Measurements from ENCODE around the genes MEN1, EHD1, SNX15, ZFPL1 and VPS51.

- PRO-cap, result bidirectional peak, plus-strand start at chr11:64810820, minus-strand start at chr11:64810687
CAGE:
- cytosol, long polyA plus RNA, result no peak
- long polyA plus RNA, result no peak
- nucleus, long polyA plus RNA, result no peak
Observed at GRCh38 chr11:64810271-64811325, at the start of gene MEN1. Gene MEN1 (minus strand): TSS chr11:64810551.

DNA sequence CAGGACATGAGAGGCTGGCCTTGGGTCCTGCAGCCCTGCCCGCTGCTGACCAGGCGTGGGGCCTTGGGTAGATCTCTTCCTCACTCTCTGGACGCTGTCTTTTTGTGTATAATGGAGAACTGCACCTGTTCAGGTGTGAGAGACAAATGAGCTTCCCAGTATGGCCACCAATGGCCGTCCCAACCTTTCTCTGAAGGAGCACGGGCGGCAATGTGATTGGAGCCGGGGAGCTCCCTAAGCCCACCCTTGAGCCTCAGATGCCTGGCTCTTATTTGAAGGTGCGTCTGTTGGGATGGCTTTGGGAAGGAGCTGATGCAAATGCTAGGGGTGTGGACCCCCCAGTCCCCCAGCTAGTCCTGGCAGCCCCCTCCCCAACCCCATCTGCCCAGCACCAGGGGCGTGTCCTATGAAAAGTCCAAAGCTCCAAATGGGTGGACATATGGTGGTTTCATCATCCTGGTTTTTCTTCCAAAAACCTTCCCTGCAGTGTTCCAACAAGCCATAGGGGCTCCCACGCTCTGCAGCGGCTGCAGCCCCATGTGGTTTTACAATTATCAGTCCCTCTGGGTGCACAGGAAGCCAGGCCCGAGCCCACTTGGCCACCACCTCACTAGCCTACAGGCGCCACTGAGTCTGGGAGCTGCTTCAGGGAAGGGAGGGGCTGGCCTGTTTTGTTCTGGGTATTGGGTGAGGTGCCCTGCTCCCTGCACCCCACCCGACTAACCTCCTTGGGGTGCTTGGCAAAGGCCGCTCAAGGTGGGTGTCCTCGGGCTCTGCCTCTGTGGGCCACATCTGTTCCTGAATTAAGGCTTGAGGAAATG lies 5.0 kb upstream of the CDC42BPG start:
- PRO-cap, result no peak
CAGE:
- cytosol, long polyA plus RNA, result no peak
- long polyA plus RNA, result no peak
- nucleus, long polyA plus RNA, result no peak

DNA sequence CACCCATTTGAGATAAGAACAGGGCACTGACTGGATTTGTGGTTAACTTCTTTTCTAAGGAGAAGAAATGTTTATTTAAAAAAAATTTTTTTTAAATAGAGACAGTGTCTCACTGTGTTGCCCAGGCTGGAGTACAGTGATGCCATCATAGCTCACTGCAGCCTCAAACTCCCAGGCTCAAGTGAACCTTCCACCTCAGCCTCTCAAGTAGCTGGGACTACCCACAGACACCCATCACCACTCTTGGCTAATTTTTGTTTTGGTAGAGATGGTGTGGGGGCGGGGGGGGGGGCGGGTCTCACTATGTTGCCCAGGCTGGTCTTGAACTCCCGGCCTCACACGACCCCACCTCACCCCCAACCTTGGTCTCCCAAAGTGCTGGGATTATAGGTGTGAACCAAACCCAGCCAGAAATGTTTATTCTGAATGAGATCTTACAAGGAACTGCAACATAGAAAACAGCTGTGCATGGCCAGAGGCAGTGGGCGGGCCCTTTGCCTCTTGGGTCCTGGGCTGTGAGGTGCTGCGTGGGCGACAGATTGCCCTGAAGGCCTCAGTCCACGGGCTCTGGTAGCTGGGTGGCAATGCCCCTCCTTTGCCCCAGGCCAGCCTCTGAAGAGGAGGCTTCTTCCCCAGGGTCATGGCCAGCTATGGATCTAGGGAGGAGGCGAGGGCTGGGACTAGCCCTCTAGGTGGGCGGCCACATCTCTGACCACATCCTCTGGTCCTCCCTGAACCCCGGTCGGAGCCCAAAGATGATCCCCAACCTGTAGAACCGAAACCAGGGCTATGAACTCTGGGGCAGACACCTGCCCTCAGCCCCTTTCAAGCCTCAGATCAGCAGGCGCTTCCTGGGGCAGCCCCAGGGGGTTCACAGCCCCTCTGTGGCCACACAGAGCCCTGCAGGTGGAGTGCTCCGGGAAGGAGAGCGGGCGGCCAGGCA lies 6.4 kb upstream of the CDC42BPG start:
- PRO-cap, result no peak
CAGE:
- cytosol, long polyA plus RNA, result no peak
- long polyA plus RNA, result no peak
- nucleus, long polyA plus RNA, result no peak

- PRO-cap, result no peak
CAGE:
- cytosol, long polyA plus RNA, result no peak
- long polyA plus RNA, result no peak
- nucleus, long polyA plus RNA, result no peak
Observed at GRCh38 chr11:64872741-64873641, 5.4 kb downstream of the EHD1 start.

DNA sequence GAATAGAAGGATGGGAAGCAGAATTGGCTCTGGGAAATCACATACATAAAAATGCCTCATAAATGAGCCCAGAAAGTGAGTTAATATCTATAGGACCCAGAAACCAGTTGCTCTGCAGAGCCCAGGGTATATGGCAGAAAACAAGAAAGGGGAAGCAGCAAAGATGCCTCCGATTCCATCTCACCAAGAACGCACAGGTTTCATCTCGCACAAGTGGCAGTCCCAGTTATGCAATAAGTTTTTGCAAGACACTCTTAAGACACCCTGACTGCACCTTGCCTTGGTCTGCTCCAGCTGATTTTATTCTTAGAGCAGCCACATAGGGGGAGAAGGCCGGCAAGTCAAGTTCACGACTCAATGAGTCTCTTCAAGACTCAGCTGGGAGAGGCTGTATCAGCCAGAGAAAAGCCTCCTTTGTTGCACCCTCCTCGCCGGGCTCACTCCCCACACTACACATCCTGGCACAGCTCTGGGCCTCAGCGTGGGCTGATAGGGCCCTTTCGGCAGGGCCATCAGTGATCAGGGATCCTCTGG lies 2.5 kb downstream of the EHD1 start:
- PRO-cap, result no peak
CAGE:
- cytosol, long polyA plus RNA, result no peak
- long polyA plus RNA, result no peak
- nucleus, long polyA plus RNA, result no peak

- PRO-cap, result bidirectional peak, plus-strand start at chr11:64878883, minus-strand start at chr11:64878621
CAGE:
- cytosol, long polyA plus RNA, result start-site peak on the minus strand at chr11:64878507-64878626, 352 and 2,021 reads in 2 replicates
- long polyA plus RNA, result start-site peak on the minus strand at chr11:64878508-64878651, 29 and 22 reads in 2 replicates
- nucleus, long polyA plus RNA, result start-site peak on the minus strand at chr11:64878507-64878579, 385 and 1,197 reads in 2 replicates
Observed at GRCh38 chr11:64877666-64878740, at the start of gene EHD1. Gene EHD1 (minus strand): TSS chr11:64878621.

- PRO-cap, result no peak
CAGE:
- cytosol, long polyA plus RNA, result no peak
- long polyA plus RNA, result no peak
- nucleus, long polyA plus RNA, result no peak
Observed at GRCh38 chr11:64896337-64896988, 18.0 kb upstream of the EHD1 start.

GRCh38 chr11:64901722-64902452 lies 15.1 kb downstream of the ATG2A start:
- PRO-cap, result no peak
CAGE:
- cytosol, long polyA plus RNA, result no peak
- long polyA plus RNA, result no peak
- nucleus, long polyA plus RNA, result no peak

- PRO-cap, result no peak
CAGE:
- cytosol, long polyA plus RNA, result no peak
- long polyA plus RNA, result no peak
- nucleus, long polyA plus RNA, result no peak
Observed at GRCh38 chr11:64911782-64912165, 5.2 kb downstream of the ATG2A start.

DNA sequence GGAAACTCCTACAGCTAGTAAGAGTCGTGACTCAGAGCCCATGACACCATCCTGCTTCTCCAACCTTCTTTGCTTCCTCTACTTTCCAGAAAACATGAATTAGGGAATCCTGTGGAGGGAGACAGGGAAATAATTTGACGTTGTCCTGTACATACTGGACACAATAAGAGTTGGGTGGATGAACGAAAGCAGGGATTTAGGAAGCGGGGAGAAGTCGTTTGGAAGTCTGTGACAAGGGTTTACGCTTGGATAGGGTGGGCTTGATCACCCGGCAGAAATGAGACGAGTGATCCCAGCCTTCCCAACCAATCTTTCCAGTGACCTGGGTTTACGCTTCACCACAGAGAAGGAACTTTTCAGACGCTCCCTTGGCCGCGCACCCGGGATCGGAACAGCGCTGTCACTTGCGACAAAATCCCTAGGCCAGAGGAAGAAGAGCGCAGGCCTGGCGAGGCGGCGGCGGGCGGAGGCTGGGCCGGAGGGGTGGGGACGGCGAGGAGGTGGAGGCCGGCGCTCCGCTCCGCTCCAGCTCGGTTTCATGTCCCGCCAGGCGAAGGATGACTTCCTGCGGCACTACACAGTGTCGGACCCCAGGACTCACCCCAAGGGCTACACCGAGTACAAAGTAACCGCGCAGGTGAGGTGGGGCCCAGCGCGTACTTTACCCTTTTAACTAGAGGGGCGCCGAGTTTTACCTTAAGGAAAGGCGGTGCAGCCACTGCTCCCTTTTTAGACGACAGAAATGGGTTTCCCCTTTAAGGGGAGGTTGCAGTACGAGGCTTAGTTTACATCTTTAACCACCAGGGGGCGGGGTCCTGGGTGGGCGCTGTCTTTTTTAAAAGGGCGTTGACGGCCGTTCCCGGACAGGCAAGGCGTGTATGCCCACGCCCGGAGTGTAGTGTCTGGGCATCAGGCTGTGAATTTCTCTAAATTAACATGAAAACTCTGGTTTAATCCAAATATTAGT lies at the start of gene SNX15:
Gene SNX15 (plus strand): TSS at position 440 of the 967 bp plus-strand sequence.
- PRO-cap, result bidirectional peak, plus-strand start at position 448 of the sequence, minus-strand start at position 314 of the sequence
CAGE:
- cytosol, long polyA plus RNA, result no peak
- long polyA plus RNA, result no peak
- nucleus, long polyA plus RNA, result no peak

- PRO-cap, result no peak
CAGE:
- cytosol, long polyA plus RNA, result no peak
- long polyA plus RNA, result no peak
- nucleus, long polyA plus RNA, result no peak
Observed at GRCh38 chr11:65044404-65044789, 3.4 kb downstream of the SAC3D1 start.

DNA sequence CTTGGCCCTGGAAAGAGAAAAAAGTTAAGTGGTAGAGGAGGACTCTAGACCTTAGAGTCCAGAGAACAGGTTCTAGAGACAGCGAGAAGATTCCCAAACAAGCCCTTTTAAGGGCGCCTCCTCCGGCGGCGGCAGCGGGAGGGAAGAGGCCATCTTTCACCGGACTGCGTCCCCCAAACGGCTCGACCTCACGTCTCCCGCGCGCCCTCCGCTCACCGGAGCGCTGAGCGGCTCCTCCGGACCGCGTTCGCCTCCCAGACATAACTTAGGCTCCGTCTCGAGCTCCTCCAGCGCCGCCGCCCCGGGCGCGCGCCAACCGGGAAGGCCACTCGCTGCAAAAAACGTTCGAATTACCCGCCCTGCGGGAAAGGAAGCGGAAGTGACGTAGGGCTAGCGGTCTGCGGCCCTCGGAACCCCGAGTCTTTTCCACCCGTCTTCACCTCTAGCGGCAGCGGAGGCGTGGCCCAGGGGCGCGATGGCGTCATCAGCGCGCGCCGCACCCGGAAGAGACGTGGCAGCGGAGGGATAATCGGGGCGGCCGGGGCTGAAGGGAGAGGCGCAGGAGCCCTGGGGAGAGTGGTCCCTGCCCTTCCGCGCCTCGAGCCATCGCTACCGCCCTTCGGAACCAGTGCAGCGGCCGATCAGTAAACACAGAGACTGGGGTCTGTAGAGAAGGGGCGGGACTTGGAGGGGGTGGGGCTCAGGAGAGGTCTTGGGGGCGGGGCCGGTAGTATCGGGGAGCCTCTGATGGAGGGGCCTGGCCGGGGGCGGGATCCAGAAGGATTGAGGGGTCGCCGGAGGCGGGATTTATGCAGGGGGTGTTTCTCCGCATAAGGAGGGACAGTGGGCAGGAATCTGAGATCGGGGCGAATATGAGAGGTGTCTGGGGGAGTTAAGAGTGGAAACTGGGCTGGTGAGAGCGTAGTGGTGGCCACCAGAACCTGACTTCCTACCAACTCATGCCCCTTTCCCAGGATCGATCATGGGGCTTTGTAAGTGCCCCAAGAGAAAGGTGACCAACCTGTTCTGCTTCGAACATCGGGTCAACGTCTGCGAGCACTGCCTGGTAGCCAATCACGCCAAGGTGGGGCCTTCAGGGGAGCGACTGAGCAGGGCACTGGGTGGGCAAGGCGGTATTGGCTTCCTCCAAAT lies at the start of gene ZFPL1:
Gene ZFPL1 (plus strand): TSS at position 506 of the 1,152 bp plus-strand sequence.
- PRO-cap, result bidirectional peak, plus-strand start at position 528 of the sequence, minus-strand start at position 316 of the sequence
CAGE:
- cytosol, long polyA plus RNA, result start-site peak on the plus strand centred at position 524 of the sequence, 61 bp wide, 187 and 376 reads in 2 replicates
- long polyA plus RNA, result start-site peak on the plus strand centred at position 510 of the sequence, 47 bp wide, 158 and 76 reads in 2 replicates
- nucleus, long polyA plus RNA, result start-site peak on the plus strand centred at position 526 of the sequence, 51 bp wide, 53 and 485 reads in 2 replicates

DNA sequence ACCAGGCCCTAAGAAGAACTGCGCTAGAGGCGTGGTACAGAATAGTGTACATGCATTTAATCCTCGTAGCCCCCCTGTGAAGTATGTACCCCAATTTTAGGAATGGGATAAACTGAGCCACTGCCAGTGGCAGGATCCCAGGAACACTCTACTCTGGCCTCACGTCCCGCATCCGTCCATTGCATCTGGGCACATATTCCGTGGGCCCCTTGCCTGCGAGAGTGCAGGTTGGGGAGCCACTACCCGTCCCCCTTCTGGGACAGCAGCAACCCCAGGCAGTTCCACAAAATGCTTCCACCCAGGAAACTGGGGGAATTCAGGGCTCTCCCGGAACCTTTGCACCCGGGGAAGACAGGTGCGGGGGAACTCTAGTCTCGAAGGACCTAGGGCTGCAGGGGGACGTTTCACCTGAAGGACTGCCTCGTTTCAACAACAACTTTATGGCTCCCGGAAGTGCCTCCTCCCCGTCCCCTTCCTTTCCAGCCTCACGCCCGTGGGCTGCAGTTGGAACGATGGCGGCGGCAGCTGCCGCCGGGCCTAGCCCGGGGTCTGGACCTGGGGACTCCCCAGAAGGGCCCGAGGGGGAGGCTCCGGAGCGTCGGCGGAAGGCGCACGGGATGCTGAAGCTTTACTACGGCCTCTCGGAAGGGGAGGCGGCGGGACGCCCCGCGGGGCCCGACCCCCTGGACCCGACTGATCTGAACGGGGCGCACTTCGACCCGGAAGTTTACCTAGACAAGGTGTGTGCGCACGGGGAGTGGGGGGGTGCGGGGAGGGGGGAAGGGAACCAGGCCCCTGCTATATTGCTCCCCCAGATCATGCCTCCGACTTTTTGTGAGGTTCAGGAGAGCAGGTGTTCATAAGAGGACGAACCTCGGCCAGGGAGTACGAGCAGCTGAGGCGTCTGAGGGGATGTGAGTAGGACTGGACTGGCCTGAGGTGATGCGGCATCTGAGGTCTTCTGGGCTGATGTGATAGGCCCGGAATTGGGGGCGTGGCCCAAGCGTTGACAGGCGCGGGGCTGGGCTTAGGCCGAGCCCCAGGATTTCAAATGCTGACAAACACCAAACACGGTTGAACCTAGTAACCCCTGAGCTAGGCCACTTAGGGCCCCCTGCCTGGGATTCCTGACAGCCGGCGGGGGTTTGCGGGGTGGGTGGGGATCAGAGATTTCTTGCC lies at the start of gene VPS51:
Gene VPS51 (plus strand): TSS at position 476 of the 1,179 bp plus-strand sequence.
- PRO-cap, result bidirectional peak, plus-strand start at position 502 of the sequence, minus-strand start at position 318 of the sequence; bidirectional peak, plus-strand start at position 877 of the sequence, minus-strand start at position 916 of the sequence
CAGE:
- cytosol, long polyA plus RNA, result start-site peak on the plus strand centred at position 441 of the sequence, 128 bp wide, 74 and 60 reads in 2 replicates
- long polyA plus RNA, result start-site peak on the plus strand centred at position 439 of the sequence, 137 bp wide, 65 and 41 reads in 2 replicates
- nucleus, long polyA plus RNA, result start-site peak on the plus strand centred at position 464 of the sequence, 81 bp wide, 30 and 247 reads in 2 replicates

GRCh38 chr11:65109687-65109995 lies 2.0 kb upstream of the TM7SF2 start:
- PRO-cap, result no peak
CAGE:
- cytosol, long polyA plus RNA, result no peak
- long polyA plus RNA, result no peak
- nucleus, long polyA plus RNA, result no peak

GRCh38 chr11:65121293-65121962 lies 506 bp downstream of the FAU start:
- PRO-cap, result no peak
CAGE:
- cytosol, long polyA plus RNA, result no peak
- long polyA plus RNA, result no peak
- nucleus, long polyA plus RNA, result no peak

GRCh38 chr11:65130270-65130469 lies 4.1 kb downstream of the SYVN1 start:
- PRO-cap, result no peak
CAGE:
- cytosol, long polyA plus RNA, result no peak
- long polyA plus RNA, result no peak
- nucleus, long polyA plus RNA, result no peak

- PRO-cap, result unidirectional peak, plus-strand start at chr11:65181413
CAGE:
- cytosol, long polyA plus RNA, result no peak
- long polyA plus RNA, result no peak
- nucleus, long polyA plus RNA, result no peak
Observed at GRCh38 chr11:65180923-65181479, 727 bp upstream of the CAPN1 start.

GRCh38 chr11:65290492-65291405 lies 23.9 kb upstream of the CDC42EP2 start:
- PRO-cap, result no peak
CAGE:
- cytosol, long polyA plus RNA, result no peak
- long polyA plus RNA, result no peak
- nucleus, long polyA plus RNA, result no peak

- PRO-cap, result no peak
CAGE:
- cytosol, long polyA plus RNA, result no peak
- long polyA plus RNA, result no peak
- nucleus, long polyA plus RNA, result no peak
Observed at GRCh38 chr11:65297191-65297569, 17.5 kb upstream of the CDC42EP2 start.

DNA sequence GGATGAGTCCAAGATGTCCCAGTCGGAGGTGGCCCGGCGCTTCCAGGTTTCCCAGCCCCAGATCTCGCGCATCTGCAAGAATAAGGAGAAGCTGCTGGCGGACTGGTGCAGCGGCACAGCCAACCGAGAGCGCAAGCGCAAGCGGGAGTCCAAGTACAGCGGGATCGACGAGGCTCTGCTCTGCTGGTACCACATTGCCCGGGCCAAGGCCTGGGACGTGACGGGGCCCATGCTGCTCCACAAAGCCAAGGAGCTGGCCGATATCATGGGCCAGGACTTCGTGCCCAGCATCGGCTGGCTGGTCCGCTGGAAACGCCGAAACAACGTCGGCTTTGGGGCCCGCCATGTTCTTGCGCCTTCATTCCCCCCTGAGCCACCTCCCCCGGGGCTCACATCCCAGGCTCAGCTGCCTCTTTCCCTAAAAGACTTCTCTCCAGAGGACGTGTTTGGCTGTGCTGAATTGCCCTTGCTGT lies 1.4 kb downstream of the TIGD3 start:
- PRO-cap, result no peak
CAGE:
- cytosol, long polyA plus RNA, result no peak
- long polyA plus RNA, result no peak
- nucleus, long polyA plus RNA, result no peak